CD14-positive monocyte (primary cell): ENCODE results near the genes DHRS3, PRAMEF7, PRAMEF14 and KAZN.

- CAGE, long polyA plus RNA: no peak
Measured at GRCh38 chr1:12616493-12617105, 1.4 kb downstream of the DHRS3 start.

- CAGE, long polyA plus RNA: no peak
Measured at GRCh38 chr1:12617838-12618955, at the start of gene DHRS3. Gene DHRS3 (minus strand): TSS chr1:12618210.

GRCh38 chr1:12618956-12619803 lies 1.2 kb upstream of the DHRS3 start:
- CAGE, long polyA plus RNA: no peak

DNA sequence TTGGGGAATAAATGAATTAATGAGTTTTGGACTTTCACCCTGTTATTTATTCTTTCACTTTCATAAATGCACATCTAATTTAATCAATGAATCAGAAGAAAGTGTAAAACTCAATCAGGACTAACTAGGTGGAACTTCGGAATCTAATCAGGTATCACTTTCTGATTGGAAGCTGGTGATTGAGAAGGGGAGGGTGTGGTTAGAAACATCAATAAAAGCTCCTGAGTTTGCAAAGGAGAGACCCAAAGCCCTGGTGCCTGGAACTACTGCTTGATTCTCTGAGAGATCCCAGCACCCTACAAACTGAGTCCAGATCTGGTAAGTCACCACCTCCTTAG lies at the start of gene PRAMEF7:
TSS of gene PRAMEF7 (plus strand) at position 241 of the 338 bp plus-strand sequence.
- CAGE, long polyA plus RNA: no peak

DNA sequence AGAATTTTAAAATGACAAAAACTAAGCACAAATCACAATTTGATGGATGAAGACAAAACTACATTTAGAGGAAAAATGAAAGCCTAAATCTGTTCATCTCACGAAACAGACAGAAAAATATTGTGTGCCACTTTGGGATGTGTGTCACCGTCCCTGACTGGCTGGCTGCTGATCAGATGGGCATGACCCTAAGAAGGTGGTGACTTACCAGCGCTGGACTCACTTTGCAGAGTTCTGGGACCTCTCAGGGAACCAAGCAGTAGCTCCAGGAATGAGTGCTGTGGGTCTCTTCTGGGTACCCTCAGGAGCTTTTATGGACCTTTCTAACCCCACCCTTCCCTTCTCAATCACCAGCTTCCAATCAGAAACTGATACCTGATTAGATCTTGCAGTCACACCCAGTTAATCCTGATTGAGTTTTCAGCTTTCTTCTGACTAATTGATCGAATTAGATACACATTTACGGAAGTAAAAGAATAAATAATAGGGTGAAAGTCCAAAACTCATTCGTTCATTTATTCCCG lies at the start of gene PRAMEF14:
TSS of gene PRAMEF14 (minus strand) at position 286 of the 524 bp plus-strand sequence.
- CAGE, long polyA plus RNA: no peak

DNA sequence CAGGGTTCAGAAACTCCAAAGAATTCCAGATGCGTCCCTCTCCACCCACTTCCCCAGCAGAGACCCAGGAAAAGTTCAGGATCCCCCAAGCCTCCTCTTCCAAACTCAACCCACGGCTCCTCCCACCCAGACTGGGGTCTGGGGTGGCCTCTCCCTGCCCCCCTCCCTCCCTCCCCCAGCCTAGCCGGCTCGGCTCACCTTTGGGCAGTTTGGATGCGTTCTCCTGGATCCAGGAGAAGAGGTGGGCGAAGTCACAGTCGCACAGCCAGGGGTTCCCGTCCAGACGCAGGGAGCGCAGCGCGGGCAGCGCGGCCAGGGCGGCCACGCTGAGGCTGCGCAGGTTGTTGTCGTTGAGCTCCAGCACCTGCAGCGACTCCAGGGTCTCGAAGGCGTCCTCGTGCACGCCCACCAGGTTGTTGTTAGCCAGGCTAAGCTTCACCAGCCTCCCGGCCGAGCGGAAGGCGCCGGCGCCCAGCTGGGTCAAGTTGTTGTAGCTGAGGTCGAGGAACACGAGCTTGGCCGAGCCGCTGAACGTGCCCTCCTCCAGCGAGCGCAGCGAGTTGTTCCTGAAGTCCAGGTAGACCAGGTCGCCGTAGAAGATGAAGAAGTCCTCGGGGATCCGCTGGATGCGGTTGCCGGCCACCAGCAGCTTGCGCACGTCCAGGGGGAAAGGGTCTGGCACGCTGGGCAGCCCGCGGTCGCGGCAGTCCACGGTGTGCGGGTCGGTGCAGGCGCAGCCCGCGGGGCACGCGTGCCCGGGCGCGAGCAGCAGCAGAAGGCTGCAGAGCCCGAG lies 842 bp downstream of the LRRC38 start:
- CAGE, long polyA plus RNA: no peak

GRCh38 chr1:13700756-13701354 lies 867 bp downstream of the PRDM2 start:
- CAGE, long polyA plus RNA: no peak

DNA sequence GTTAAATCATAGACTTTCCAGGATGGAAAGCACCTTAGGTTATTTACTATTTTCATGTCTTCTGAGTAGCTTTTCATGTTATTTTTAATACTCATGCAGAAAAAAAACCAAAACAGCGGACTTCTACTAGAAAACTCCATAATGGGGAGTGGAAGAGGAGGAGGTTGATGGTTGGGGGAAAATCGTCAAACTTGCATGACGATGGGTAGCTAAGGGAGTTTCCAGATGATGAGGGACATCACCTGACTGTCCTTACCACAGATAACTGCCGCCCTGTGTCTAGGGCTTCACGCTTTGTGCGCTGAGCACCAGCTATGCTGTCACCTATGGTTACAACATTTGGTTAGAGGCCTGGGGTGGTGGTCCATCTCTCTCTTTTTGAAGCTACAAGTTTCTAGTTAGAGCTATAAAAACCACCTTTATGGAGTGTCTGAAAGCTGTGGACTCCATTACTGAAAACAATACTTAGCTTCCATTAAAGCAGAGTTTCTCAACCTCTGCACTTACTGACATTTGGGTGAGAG lies 2.8 kb downstream of the PRDM2 start:
- CAGE, long polyA plus RNA: no peak

DNA sequence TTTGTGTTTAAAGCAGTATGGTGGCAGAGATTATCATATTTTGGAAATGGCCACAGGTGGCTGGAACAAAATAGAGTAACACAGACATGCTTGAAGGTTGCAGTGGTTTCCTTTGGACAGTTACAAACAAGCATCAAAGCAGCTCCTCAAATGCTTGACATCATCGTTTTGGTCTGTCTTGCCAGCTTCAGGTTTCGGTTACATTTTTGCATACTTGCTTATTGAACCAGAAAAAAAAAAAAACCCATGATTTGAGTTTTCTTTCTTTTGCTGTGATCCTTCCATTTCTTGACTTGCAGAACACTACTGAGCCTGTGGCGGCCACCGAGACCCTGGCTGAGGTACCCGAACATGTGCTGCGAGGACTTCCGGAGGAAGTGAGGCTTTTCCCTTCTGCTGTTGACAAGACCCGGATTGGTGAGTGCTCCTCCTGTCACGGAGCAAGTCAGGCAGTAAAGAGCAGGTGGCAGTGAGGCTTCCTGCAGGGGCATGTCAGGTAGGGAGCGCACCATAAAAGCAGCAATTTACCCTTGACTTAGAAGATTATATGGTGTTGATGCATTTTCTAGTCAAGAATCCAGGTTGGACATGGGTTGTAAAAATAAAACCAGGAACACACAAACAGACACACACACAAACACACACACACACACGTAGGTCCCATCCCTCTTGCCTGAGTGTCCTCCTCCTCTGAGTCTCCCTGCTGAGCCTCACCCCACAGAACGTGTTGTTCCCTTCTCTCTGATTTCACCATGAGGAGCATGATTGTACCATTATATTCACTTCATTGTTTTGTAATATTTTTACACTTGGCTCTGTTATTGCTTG lies 30.9 kb downstream of the PRDM2 start:
- CAGE, long polyA plus RNA: no peak

- CAGE, long polyA plus RNA: no peak
Measured at GRCh38 chr1:13829407-13829910, 129.5 kb downstream of the PRDM2 start.

DNA sequence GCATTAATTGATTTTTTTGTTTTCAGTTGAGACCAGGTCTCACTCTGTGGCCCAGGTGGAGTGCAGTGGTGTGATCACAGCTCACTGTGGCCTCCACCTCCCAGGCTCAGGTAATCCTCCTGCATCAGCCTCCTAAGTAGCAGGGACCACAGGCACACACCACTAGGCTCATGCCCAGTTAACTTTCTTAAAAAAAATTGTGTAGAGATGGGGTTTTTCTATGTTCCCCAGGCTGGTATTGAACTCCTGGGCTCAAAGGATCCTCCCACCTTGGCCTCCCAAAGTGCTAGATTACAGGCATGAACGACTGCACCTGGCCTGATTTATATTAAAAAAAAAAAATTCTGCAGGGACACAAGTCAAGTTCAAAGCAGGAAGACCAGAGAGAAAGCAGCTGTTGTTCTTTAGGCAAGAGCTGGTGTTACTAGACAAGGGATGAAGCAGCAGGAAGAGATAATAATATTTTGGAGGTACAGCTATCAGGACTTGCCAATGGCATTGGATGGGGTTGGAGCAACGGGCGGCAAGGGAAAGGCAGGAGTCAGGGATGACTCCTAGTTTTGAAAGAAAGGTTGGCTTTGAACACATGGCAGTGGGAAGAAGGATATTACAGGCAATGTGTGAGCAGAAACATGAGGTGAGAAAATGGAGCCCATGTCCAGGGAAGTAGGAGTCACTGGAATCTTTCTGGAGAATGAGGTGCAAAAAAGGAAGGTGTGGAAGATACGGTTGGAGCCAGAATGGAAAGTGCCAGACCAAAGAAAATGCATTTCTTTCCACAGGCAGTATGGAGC lies 288.7 kb upstream of the KAZN start:
- CAGE, long polyA plus RNA: no peak

GRCh38 chr1:14366280-14366661 lies 232.2 kb upstream of the KAZN start:
- CAGE, long polyA plus RNA: no peak

DNA sequence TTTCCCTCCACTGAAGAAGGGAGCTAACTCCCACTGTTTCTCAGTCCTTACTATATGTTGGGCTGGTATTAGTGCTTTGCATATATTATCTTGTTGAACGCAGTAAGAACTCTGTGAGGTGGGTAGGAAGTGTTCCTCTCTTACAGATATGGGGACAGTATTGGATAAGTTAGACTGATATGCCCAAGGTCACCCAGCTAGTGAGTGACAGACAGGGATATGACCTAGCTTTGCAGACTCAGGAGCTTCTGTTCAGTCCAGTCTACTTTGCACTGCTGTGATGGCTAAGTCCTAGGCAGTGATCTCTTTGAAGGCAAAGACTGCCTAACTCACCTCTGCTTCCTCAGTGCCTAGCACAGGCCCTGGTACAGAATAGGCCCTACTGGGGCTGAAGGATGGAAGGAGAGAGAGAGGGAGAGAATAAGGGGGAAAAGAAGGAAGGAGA lies 203.8 kb upstream of the KAZN start:
- CAGE, long polyA plus RNA: no peak

- CAGE, long polyA plus RNA: no peak
Measured at GRCh38 chr1:14522080-14522279, 76.5 kb upstream of the KAZN start.

GRCh38 chr1:14598568-14599917 lies at the start of gene KAZN:
Gene KAZN (plus strand): TSS chr1:14598685.
- CAGE, long polyA plus RNA: no peak

DNA sequence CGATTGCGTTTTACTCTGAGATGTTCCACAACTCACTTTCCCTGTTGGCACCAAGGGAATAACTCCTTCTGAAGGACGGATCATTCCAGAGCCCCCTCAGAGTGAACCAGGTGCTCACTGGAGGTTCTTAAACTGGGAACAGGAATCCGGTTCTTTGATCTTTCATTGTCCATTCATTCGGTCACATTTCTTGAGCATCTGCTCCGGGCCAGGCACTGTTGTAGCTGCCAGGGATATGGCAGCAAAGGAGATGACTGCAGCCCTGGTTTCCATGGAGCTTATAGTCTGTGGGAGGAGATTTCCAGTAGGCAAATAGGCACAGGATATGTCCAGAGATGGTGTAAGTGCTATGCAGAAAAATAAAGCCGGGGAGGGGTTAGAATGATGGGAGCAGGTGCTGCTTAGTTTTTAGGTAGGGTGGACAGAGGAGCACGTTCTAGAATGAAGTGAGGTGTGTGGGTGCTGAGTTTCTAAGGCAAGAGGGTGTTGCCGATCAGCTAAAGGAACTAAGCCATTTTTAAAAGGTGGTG lies 226.4 kb upstream of the TMEM51 start:
- CAGE, long polyA plus RNA: no peak

DNA sequence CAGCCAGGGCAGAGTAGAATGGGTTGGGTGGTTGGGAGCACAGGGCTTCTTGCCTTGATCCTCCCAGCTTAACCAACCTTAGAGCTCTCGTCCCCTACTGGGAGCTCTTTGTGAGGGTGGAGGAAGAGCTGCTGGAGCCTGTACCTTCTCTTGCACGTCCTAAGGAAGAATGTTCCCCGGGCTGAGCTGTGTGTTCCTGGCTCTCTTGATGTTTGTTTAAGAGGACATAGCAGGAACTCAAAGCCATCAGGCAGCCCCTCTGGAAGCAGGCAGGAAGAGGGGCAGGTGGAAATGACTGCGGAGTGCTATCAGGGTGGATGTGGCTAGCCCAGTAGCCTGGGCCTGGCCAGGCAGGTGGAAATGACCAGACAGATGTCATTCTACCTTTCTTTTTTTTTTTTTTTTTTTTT lies 213.0 kb upstream of the TMEM51 start:
- CAGE, long polyA plus RNA: no peak

DNA sequence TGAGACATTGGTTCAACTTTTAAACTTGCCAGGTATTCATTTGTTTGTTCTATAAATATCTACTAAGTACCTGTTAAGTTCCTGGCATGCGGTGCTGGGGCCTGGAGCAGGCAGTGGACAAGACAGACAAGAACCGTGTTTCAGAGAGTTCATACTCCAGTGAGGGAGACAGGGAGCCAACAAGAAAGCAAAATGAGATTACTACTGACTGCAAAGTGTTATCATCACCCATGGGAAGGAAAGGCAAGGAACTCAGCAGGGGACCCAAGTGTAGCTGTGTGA lies 39.1 kb upstream of the FHAD1 start:
- CAGE, long polyA plus RNA: no peak

GRCh38 chr1:15214311-15215697 lies 32.2 kb upstream of the FHAD1 start:
- CAGE, long polyA plus RNA: no peak

GRCh38 chr1:15236268-15236639 lies 10.8 kb upstream of the FHAD1 start:
- CAGE, long polyA plus RNA: no peak